Left ventricle myocardium (tissue), 1 donor: ENCODE measurements around the genes CYP1A1 and FAM219B.

- PRO-cap: no peak
These were observed 40.2 kb downstream of the PML start for GRCh38 chr15:74034607-74035192.

GRCh38 chr15:74276732-74276999 is 40.5 kb downstream of the CCDC33 start:
- PRO-cap: no peak

GRCh38 chr15:74318144-74318978 is 49.1 kb downstream of the CYP11A1 start:
- PRO-cap: unidirectional peak, minus-strand start at chr15:74318397

DNA sequence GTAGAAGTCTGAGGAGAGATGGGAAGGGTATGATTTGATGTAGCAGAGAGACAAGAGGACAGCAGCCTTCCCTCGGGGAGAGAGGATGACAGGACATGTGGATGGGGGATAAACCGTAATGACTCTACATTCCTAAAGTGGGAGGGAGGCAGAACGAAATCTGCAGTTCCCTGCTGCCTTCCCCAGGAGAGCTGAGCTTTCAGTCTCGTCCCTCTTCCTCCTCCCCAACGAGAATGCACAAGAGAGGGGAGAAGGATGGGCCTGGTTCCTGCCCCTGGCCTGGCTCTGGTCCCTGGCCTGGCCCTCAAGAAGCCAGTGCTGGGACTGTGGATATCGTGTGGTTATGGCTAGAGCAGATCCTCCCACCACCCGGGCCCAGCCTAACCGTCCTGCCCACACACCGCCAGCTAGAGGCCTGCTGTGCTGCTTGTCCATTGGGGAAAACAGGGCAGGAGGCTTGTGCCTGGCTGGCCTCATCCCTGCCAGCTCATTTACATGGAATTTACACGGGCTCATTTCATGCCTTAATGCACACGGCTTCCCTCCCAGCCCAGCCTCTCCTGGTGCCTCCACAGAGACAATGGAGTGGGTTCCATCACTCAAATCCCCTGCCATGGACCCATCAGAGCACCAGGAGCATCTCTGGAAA is 26.5 kb downstream of the SEMA7A start:
- PRO-cap: no peak

GRCh38 chr15:74428431-74428794 is 5.3 kb downstream of the SEMA7A start:
- PRO-cap: no peak

DNA sequence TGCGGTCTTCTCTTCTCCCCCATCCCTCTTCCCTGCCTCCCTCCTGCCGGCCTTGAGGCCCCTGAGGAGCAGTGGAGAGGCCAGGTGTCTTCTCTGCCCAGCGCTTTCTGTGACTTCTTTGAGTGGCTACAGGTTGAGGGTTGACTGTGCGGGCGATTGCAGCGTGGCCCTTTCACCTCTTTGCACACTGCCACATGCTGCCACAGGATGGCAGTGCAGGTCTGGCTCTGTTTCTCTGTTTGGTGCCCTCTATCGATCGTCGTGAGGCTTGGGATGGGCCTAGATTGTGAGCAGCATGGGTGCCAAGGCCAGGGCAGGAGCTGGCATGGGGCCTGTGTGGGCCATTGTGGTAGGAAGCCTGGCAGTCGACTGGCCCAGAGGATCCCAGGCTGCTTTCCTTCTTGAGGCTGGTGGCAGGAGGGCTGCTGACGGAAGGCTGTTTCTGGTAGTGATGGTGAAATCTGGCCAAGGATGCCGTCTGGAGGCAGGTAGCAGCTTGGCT is 5.4 kb downstream of the CLK3 start:
- PRO-cap: no peak

- PRO-cap: unidirectional peak, plus-strand start at chr15:74725596
These were observed at the start of gene CYP1A1 for GRCh38 chr15:74725427-74725710. Gene CYP1A1 (minus strand): TSS chr15:74725528.

GRCh38 chr15:74752425-74753440 is 4.1 kb downstream of the CYP1A2 start:
- PRO-cap: no peak

DNA sequence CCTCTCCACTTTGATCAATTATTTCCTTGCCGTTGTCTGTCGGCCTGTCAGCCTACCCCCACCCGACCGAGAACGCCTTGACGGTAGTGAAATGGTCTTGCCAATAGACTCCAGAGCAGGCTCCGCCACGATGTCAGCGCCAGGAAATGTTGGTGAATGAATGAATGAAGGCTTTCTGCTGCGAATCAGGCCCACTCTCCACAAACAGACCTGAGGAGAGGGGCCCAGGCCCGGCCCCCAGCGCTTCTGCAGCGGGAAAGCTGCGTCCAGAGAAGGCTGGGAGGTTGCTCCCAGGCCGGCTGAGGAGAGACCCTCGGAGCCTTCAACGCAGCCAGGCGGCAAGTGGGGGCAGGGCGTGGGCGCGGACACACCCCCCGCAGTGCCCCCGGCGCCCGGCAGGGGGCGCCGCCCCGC is 269 bp upstream of the CSK start:
- PRO-cap: no peak

DNA sequence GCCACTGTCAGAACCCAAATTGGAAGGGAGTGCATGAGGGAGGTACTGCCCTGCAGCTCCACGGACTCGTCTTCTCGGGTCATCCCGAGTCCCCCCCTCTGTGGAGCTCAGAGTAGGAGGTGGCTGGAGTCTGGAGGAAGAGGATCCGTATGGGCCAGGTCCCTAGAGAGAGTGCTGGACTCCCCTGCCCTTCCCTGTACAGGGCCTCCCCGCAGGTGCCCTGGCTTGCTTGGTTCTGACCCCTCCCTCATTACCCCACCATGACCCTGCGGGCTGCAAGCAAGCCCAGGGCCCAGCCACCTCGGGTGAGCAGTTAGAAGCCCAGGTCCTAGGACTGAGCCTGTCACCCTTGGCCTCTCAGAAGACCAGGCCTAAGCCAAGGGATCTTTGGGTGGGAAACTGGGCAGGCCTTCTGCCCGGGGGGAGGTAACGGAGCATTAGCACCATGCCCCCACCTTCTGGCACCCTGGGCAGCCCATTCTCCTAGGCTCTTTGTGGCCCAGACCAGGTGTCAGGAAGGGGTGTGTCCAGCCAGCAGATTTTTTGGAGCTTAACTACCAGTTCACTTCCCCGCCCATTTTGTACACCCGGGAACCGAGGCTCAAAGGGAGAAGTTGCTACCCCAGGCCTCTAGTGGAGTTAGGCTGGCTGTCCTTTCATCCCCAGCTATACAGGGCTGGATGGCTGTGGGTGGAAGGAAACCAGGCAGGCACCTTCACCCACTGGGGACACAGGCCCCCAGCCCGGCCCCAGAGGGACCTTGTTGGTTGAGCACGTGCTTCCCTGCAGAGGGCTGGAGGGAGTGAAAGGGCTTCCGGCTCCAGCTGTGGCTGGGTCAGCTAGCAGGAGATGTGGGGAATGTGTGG is 1.2 kb downstream of the CSK start:
- PRO-cap: unidirectional peak, minus-strand start at position 73 of the sequence; unidirectional peak, plus-strand start at position 582 of the sequence

DNA sequence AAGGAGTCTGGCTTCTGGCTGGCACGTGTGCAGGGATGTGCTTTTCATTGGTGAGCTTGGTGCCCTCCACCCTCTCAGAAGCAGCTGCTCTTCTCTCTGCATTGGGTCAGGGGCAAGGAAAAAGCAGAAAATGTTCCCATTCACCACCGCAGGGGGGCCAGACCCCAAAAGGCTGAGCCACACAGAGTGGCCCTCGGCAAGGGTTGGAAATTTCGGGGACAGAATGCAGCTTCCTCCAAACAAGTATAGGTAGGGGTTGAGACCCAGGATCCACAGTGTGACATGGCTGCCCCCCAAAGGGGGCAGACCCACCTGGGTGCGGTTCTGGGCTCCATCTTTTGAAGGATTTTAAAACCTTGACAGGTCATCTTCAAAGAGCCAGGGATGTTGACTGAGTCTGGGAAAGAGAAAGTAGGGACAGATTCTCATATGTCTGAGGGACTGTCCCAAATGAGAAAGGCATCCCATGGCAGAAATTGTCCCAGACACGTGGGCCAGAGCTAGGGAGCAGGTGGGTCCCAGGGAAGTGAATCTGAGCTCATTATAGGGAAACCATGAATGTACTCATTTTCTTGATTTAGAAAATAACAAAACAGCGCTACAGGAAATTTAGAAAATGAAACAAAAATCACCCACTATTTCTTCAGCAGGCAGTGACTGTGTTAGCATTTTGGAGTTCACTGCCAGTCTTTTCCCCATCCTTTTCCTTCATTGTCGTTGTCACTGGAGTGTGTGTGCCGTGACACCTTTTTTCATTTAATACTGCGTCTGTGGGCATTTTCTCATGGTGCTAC is 2.8 kb downstream of the CSK start:
- PRO-cap: no peak

- PRO-cap: no peak
These were observed 11.6 kb downstream of the CSK start for GRCh38 chr15:74793314-74794076.

DNA sequence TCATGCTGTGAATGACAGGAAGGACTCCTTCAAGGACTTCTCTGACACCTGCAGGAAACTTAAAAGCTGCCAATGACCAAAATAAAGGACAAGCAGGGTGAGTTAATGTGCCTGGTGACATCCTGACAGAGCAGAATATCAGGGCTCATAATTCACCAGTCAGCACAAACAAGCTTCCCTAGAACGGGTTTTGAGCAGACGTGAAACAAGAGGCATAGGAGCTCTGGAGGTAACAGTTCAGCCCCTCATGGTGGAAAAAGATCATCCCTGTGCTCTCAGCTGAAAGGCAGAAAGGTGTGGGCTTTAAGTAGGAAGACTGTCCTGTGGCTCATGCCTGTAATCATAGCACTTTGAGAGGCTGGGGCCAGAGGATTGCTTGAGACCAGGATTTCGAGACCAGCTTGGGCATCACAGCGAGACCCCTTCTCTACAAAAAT is 2.3 kb downstream of the SCAMP2 start:
- PRO-cap: unidirectional peak, plus-strand start at position 208 of the sequence

DNA sequence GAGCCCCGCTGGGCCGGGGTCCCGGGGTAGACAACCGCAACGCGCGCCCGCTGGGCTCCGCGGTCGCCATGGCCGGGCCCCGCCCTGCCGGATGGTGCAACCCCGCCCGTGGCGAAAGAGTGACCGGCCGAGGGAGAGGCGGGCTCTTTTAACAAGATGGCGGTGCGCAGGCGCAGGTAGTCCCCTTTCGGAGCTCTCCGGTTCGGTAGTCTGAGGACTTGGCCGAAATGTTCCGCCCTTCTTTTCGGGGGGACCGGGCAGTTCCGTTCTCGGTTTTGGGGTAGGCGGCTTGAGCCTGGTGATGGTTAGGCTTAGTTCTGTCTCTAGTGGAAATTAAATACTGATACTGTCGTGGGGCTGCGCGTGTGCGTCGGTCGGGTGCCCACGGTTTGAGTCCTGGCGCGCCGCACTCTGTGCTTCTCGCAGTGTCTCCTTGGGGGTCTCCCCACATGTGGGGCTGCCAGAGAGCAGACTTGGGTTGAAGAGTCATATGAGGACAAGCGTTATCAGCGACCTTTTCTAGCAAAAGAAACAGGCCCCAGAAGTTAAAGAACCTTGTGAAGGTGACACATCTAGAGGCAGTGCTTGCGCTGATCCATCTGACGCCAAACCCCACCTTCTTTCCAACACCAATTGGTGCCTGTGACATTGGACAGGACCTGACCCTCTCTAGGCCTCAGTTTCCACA is at the start of gene FAM219B:
TSS of gene FAM219B (minus strand) at position 121 of the 688 bp plus-strand sequence.
- PRO-cap: bidirectional peak, plus-strand start at position 151 of the sequence, minus-strand start at position 93 of the sequence; bidirectional peak, plus-strand start outside the sequence, minus-strand start at position 601 of the sequence

DNA sequence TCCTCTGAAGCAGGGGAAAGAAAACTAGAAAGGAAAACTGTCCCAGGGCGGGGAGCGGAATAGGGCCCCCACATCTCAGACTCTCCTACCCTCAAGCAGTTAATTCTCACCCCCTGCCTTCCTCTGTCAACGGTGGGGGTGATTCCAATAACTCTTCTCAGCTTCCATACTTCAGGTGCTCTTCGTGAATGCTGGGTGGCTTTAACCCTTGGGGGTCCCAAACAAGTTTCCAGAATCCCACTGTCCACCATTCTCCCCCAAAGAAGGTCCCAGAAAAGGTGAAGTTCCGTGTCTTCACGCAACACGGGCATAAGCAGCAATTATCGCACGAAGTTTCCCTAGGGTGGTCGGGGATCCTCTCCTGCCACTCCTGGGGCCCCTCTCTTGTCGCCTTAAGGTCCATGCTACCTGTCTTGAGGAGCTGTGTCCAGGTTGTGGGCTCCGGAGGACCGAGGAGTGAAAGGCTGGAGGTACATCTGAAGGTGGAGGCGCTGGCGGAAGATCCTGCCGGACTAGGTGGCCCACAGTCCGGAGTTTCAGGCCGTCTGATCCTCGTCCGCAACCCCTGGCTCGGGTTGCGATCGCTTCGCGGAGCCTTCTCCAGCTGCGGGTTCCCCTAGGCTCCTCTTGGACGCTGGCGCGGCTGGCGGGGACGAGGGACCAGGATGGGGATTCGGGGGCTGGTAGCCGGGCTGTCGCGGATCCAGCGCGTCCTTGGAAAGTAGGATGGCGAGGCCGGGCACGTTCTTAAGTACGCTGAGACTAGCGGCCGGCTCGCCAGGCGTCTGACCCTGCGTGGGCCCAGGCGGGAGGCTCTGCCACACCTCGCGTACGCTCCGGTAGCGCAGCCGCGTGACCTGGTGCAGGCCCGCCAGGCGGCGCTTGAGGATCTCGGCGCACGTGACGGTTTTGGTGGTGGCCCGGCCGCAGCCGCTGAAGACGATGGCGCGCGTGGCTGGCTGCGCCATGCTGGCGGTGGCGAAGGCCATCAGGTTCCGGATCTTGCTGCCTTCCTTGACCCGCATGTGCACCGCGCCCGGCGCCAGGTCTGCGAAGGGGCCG is 793 bp downstream of the RPP25 start:
- PRO-cap: bidirectional peak, plus-strand start at position 933 of the sequence, minus-strand start at position 723 of the sequence

GRCh38 chr15:75023723-75024068 is 306 bp downstream of the PPCDC start:
- PRO-cap: no peak

GRCh38 chr15:75073185-75073542 is 49.8 kb downstream of the PPCDC start:
- PRO-cap: no peak

DNA sequence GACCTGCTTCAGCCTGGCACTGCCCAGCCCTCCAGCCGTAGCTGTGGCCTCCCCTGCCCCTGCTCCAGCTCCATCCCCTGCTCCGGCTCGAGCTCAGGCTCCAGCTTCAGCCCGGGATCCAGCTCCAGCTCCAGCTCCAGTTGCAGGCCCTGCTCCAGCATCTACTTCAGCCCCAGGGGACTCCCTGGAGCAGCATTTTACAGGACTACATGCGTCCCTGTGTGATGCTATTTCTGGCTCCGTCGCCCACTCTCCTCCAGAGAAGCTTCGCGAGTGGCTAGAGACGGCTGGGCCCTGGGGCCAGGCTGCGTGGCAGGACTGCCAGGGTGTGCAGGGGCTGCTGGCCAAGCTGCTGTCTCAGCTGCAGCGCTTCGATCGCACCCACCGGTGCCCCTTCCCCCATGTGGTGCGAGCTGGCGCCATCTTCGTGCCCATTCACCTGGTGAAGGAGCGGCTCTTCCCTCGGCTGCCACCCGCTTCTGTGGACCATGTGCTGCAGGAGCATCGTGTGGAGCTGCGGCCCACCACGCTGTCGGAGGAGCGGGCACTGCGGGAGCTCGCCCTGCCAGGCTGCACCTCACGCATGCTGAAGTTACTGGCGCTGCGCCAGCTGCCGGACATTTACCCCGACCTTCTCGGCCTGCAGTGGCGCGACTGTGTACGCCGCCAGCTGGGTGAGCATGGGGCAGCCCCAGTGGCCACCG is 6.6 kb downstream of the C15orf39 start:
- PRO-cap: no peak

DNA sequence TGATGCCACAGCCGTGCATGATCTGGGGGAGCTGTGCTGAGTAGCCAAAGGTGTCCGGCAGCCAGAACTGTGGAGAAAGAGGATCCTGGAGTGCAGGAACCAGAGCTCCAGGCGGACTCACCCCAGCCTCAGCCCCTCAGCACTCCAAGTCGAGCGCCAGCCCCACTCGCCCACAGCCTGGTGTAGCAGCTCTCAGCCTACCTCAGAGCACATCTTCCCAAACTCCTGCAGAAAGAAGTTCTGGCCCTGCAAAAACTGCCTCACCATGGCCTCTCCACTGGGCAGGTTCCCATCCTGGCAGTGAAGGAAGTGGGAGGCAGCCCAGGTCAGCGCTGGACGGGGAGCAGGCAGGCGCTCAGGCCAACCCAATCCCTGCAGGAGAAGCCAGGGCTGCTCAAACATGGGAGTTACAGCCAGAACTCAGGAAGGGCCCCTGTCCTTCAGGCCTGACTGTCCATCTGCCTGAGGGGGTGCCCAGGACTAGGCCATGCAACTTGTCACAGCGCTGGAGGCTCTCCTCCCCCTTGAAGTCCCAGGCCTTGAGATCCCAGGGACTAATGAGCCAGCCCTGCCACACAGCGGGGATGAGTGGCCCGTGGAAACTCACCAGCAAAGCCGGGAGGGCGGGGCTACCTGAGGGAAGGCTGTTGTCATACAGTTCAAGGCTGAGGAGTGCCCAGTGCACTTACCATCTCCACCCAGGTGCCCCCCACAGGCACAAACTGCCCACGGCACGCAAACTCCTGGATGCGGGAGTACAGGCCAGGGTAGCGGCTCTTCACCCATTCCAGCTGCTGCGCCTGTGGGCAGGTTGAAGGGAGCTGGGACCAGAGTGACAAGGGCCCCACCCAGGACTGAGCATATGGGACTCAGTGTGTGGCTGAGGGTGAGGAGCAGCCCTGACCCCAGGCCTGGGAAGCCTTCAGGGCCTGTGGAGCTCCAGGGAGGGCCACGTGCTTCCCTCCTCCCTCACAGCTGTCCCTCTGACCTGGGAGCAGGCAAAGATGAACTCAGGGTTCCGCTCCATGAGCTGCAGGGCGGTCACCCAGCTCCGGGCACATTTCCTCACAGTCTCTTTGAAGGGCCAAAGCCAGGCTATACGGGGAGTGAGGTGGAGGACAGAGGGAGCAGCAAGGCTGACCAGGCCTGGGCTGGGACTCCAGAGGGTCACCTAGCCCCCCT is 6.4 kb downstream of the MAN2C1 start:
- PRO-cap: no peak

DNA sequence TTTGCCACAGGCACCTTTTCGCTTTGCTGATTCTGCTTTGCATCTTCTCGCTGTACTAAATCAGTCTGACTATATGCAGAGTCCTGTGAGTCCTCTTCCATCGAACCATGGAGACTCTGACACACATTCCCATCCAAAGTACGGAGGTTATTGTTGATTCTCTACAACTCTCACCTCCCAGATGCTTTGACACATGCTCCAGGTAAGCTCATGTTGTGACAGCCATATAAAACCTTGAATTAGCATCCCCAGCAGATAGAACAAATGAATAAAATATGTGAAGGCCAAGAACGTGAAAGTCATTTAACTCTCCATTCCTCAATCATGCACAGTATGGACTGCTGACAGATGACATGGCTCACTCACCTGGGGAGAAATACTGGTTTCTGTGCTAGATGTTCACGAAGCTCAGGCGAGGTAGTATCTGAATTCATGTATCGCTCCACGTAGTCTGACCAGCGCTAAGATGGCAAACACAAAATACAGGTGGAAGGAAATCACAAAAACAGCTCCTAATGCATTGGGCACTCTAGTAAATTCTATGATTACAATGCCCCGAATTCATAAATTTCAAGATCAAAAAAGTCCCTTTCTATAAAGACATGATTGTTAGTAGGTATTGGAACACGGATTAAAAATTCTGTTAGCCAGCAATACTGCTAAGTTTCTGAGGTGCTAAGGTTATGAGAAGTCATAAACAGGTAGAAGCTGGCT is 12.0 kb upstream of the MAN2C1 start:
- PRO-cap: no peak